Metastatic Pancreatic Carcinoma in the Ovary (tissue), 1 donor: ENCODE results near the gene PABPC4L.

GRCh38 chr4:128601866-128602451 lies 207.5 kb upstream of the JADE1 start:
- PRO-cap, result no peak

DNA sequence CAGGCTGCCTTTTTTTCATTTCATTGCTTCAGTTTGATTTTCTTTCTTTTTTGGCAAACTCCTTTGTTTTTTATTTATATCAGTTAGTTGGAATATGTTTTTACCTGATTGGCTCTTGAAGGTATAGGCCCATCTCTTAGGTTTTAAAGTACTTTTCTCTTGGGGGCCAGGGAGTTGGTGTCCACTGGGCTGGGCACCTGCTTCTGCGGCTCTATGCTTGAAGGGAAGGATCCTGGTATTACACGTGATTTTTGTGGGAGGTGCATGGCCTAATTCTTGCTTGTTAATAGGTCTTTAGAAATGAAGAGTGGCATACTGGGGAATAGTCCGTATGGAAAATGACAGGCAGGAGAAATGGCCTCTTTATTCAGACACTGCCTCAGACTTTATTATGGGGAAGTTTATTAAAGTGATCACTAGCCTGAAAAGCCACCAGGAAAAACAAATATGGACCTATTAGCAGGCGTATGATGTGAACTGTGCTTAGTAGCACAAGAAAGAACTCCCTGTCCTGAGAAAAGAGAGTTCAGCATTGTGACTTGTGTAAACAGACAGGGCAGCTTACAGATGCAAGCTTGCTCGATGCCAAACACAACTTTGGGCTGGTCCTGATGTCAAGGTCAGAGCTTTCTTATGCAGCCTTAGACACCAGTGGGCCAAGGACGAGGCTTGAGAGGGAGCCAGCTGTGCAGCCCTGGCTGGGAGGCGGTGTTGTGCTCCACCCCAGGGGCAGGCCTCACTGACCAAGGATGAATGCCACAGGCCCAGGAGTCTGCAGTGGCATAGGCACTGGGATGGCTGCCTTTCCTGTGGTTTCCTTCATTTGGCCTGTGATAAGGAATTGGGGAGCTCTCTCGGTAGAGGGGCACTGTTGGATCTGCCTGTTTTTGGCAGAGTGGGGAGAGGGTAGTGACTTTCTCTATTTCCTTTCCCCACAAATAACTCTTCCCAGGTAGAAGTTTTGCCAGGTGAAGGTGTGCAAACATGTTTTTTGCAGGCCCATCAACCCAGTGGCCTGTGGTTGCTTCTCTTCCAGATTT lies 35.3 kb downstream of the JADE1 start:
- PRO-cap, result unidirectional peak, minus-strand start at position 213 of the sequence

DNA sequence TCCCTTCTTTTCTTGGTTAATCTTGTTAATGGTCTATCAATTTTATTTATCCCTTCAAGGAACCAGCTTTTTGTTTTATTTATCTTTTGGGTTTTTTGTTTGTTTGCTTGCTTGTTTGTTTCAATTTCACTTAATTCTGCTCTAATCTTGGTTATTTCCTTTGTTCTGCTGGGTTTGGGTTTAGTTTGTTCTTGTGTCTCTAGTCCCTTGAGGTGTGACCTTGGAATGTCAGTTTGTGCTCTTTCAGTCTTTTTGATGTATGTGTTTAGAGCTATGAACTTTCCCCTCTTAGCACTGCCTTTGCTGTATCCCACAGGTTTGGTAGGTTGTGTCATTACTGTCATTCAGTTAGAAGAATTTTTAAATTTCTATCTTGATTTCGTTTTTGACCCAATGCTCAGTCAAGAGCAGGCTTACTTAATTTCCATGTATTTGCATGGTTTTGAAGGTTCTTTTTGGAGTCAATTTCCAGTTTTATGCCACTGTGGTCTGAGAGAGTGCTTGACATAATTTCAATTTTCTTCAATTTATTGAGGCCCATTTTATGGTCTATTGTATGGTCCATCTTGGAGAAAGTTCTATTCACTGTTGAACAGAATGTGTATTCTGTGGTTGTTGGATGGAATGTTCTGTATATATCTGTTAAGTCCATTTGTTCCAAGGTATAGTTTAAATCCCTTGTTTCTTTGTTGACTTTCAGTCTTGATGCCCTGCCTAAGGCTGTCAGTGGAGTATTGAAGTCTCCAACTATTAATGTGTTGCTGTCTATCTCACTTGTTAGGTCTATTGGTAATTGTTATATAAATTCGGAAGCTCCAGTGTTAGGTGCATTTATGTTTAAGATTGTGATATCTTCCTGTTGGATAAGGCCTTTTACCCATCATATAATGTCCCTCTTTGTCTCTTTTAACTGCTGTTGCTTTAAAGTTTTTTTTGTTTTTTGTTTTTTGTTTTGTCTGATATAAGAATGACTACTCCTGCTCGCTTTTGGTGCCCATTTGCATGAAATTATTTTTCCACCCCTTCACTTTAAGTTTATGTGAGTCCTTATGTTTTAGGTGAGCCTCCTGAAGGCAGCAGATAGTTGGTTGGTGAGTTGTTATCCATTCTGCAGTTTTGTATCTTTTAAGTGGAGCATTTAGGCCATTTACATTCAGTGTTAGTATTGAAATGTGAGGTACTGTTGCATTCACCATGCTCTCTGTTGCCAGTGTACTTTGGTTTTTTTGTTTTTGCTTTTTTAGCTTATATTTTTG lies 22.3 kb downstream of the SCLT1 start:
- PRO-cap, result no peak

DNA sequence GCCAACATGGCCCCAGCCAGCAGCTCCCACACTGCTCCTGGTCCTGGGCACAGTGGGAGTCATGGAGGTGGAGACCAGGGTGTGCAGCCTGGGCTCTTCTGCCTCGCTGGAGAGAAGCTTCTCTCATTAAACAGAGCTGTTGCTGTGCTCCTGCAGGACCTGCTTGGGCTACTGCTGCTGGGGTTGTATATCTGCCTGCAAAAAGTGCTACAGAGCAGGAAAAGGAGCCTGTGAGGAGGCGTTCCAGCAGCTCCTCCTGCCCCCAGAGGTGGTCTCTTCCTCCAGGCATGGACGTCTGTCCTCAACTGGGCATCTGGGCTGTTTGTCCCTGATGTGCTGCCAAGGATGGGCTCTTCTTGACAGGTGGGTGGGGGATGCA lies 37.8 kb downstream of the C4orf33 start:
- PRO-cap, result no peak

GRCh38 chr4:134201240-134202357 lies at the start of gene PABPC4L:
Gene PABPC4L (minus strand): TSS chr4:134201789.
- PRO-cap, result bidirectional peak, plus-strand start at chr4:134201411, minus-strand start at chr4:134201377; bidirectional peak, plus-strand start at chr4:134201991, minus-strand start at chr4:134201789

- PRO-cap, result no peak
Observed at GRCh38 chr4:135995908-135996220, 1536.4 kb downstream of the PCDH18 start.

DNA sequence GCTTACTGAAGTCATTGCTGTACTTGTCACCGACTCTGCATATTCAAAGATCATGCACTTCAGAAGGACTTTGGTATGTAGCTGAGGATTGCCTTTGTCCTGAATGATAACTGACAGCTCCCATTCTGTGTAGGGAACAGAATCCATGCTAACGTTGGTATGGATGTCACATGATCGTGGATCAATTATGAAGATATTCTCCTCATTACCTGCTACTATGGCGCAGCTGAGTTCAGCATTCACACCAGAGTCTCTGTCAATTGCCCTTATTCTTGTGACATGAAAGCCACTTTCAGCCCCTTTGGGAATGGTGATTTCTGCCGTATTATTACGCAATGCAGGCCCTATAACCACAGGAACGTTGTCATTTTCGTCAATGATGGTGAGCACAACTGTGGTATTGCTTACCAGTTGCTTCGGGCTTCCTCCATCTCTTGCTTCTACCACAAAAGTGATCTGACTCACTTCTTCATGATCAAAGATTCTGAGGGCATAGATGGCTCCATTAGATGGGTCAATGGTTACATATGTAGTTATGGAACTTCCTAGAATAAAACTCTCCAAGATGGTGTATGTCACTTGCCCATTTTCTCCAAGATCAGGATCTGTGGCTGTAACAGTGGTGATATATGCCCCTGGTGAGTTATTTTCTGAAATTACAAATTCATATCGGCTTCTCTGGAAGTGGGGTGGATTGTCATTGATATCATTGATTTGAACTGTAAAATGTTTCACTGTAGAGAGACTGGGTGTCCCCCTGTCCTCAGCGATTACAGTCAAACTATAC lies 2.1 kb downstream of the PCDH18 start:
- PRO-cap, result no peak

DNA sequence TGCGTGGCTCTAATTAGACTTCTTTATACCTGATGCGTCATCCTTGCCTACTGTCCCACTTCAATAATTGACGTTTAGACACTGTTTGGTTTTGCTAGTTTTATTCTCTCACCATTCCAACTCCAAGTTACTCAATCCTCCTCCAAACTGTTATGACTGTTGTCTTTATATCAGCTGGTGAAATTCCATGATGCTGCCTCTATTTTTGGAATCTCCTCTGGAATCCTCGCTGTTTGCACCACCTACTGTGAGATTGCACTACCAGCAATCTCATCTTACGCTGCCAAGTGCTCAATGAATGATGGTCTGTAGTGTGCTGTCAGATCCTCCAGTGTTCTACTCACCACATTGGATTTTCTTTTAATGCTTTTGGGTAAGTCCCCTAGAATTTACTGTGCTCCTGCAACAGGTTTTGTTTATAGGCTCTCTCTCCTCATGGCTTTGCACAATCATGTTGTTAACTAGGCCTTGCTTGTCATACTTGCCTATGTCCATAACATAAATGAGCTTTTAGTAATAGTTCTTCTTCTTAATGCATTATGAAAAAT lies 13.2 kb upstream of the PCDH18 start:
- PRO-cap, result no peak

GRCh38 chr4:137853527-137853820 lies 321.2 kb upstream of the PCDH18 start:
- PRO-cap, result no peak

DNA sequence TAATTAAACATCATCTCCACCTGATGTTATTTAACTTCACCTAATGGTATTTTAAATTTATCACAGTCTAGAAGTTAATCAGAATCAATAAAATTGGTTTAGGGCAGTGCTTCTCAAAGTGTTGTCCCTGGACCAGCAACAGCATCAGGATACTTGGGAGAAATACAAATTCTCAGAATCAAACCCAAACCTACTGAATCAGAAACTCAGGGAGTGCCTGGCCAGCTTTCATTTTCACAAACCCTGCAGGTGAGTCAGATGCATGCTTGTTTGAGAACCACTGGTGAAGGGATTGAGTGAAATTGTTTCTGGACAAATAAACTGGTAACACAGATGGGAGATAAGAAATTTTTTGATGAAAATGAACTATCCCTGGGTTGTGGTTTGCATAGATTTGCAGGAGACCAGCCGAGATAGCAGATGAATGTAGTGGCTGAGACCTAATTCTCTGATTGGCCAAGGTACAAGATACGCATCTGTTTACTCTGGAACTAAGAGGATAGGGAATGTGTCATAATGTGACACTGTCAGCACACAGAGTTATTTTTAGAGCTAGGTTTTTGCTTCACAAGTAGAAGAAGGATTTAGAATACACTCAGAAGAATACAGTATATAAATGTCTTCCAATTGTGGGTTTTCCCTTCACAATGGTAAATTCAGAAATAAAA lies 117.8 kb upstream of the NOCT start:
- PRO-cap, result bidirectional peak, plus-strand start at position 574 of the sequence, minus-strand start at position 454 of the sequence

- PRO-cap, result no peak
Observed at GRCh38 chr4:138977519-138977921, 38.1 kb upstream of the NOCT start.

DNA sequence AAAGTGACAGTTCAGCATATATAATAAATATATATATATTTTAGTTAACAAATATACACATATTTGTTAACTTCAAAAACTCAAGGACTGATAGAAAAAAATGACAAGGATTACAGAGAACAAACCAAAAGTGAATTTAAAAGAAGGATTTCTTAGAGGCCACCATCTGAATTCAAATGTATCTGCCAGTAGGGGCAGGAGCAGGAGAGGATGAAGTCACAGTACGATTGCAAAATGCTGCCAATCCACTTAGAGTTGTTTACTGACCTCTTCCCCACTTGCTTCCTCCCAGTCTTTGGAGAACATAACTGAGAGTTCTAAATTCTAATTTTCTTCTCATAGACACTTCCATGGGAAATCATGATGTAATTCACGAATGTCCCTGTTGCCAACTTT lies 33.8 kb upstream of the NOCT start:
- PRO-cap, result no peak

- PRO-cap, result bidirectional peak, plus-strand start at chr4:139177392, minus-strand start at chr4:139177218
Observed at GRCh38 chr4:139177293-139177749, 303 bp upstream of the ELF2 start.

- PRO-cap, result no peak
Observed at GRCh38 chr4:139410237-139410877, 43.6 kb upstream of the RAB33B start.

DNA sequence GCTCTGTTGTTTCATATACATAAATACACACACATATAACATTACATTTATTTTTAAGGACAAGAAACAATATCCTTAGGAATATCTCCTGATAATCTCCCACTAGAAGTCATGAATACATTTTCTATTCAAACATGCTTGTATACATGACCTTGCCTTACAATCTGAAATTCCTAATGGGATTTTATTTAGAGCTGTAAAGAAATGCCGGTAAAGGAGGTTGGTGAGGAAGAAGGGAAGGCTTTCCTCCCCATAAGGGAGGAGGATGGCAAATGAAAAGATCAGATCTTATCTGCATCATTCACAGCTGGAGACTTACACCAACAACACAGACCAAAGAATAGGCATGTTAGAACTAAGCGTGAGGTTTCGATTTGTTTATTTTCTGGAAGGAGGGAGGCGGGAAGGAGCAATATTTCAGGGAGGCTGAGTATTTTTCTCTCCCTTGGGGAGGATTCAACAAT lies 235.8 kb downstream of the MGST2 start:
- PRO-cap, result no peak

DNA sequence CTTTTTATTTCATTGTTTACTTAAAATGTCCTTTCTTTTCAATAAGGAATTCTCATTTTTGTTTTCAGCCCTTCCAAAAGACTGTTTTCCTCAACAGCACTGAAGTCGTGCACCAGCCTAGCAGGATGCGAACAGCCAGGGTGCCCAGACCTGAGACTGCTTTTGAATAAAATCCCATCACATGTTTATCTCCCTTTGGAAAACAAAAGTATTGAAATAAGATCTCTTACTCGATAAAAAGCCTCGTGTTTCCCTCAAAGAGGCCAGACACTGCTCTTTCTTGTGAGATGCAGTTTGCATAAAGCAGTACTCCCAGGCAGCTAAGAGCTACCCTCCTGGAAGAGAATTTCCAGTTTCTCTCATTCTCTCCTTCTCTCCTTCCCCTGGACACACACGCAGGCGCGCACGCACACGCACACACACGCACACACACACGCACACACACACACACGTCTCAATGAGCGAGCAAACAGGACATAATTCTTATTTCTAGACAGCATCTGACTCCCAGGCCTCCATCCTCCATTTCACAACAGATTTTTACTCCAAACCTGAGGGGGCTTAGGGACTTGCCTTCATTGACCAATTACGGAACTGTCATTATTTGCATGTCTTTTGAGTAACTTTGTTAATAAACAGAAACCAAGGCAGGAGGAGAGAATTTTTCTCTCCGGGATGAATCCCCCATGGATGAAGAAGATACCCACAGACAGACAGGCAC lies 236.4 kb downstream of the MGST2 start:
- PRO-cap, result no peak

GRCh38 chr4:139919507-139920117 lies 234.4 kb downstream of the MAML3 start:
- PRO-cap, result no peak

DNA sequence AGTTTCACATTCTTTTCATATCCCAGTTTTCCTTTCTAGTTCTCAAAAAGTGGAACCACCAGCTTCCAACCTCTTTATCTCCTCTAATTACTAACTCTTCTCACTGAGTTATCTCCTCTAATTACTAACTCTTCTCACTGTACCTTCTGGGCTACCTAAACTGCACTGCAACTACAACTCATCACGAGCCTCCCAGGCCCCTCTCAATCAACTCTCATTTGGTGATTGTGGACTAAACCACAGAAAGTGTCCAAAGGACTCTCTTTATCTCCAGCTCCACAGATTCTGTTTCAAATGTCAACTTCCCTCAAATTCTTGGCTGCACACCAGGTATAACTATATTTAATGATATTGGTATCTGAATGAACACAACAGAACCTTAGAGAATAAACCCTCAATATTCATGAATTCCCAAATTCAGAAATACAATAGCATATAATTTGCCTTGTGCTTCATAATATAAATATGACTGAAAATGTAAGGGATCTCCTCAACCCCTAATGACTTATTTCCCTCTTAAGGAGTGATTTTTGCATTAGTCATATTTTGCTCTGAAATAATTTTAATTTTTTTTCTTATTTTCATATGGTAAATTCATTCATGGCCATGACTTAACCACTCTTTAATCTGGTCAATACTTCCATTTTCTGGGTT lies 182.8 kb downstream of the MAML3 start:
- PRO-cap, result no peak

- PRO-cap, result no peak
Observed at GRCh38 chr4:140004983-140005343, 149.0 kb downstream of the MAML3 start.

DNA sequence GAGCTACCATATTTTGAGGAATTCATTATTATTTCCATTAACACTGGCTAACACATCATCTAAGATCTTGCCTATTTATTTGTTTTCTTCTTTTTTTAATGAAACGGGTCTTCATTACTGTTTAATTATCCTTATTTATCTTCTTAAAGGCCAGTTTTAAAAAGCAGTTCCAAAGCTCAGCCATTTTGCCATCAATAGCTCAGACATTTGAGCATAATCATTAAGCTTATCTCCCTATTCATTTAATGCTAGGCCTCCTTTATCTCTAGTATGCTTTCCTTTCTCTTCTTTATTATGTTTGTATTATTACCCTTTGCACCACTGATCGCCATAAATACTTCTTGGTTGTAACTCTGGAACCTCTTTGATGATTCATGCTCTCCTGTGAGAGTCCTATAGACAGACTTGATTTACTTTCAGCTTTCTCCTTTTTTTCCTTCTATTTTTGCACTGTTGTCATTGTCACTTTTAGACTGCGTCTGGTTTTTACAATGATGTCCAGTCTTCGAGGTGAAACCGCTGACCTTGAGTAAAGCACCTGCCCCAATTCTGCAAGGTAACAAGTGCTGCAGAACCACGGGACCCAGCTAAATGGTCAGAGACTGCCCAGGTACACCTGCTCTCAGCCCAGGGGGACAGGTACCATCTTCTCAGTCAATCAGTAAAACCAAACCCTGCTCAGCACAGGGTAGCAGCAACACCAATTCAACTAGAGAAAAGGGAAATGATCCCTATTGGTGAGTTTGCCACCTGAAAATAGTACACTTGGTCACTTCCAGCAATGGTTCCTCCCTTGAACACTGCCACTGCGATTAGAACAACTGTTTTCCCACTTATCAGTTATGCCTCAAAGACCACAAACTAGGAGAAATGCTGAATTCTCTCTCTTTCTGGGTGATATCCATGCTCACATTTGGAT lies 125.2 kb downstream of the MAML3 start:
- PRO-cap, result no peak